ENCODE results near the genes PALS1 and ARG2.

- PRO-cap, result no peak
CAGE:
- cytosol, long polyA plus RNA, result no peak
- long polyA plus RNA, result no peak
- nucleus, long polyA plus RNA, result no peak
Observed at GRCh38 chr14:66650279-66651077, 142.5 kb downstream of the GPHN start.

GRCh38 chr14:67240904-67241626, at the start of gene PALS1:
TSS of gene PALS1 (plus strand) at chr14:67241435.
- PRO-cap, result bidirectional peak, plus-strand start at chr14:67241263, minus-strand start at chr14:67241079
CAGE:
- cytosol, long polyA plus RNA, result no peak
- long polyA plus RNA, result start-site peak on the plus strand at chr14:67241375-67241538, 134 and 224 reads in 2 replicates
- nucleus, long polyA plus RNA, result start-site peak on the plus strand at chr14:67241373-67241530, 259 and 428 reads in 2 replicates

- PRO-cap, result no peak
CAGE:
- cytosol, long polyA plus RNA, result no peak
- long polyA plus RNA, result no peak
- nucleus, long polyA plus RNA, result no peak
Observed at GRCh38 chr14:67418912-67419226, 6.9 kb upstream of the PLEK2 start.

GRCh38 chr14:67428390-67429000, 16.5 kb upstream of the PLEK2 start:
- PRO-cap, result no peak
CAGE:
- cytosol, long polyA plus RNA, result no peak
- long polyA plus RNA, result no peak
- nucleus, long polyA plus RNA, result no peak

DNA sequence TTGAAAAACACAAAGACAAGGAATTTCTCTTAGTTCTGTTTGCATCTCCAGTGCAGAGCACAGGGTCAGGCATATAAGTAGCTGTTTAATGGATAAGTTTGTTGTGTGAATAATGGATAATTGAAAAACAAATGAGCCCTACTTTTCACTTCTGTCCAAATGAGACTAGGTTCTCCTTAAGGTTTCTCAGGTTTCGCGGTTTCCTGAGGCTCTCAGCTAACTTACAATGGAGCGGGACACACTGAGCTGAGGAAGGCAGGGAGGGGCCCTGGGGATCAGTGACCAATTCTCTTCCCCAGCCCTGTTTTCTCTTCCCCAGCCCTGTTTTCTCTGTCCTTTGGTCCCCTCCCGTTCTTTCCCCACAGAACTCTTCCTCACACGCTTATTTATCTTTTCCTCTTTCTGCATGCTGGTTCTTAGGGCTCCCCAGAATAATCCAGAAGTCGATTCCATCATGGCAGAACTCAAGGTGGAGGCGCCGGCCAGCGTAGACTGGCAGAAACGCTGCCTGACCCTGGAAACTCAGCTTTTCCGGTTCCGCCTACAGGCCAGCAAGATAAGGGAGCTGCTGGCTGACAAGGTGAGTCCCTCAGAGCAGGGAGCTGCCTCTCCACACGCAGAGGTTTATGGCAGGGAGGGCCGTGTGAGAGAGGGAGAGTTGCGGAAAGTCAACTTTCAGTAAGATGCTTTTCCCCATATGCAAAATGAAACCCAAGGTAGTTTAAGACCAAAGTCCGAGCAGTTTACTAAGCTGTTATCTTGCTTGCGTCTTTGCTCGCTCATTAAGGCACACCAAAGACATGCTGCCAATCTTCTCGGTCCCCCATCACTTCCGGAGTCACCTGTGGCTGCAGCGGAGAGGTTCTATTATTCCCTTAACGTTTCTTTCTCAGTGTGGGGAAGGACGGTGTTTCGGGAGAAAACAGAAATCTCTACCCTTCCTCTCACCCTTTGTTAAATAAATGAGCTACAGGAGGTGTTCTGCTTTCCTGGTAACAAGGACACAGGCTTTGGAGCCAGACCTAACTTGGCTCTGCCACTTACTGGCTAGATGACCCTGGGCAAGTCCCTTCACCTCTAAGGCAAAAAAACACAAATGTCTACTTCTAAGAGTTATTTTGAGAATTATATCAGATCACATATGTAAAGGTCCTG, 8.7 kb downstream of the PLEKHH1 start:
- PRO-cap, result no peak
CAGE:
- cytosol, long polyA plus RNA, result no peak
- long polyA plus RNA, result no peak
- nucleus, long polyA plus RNA, result no peak

DNA sequence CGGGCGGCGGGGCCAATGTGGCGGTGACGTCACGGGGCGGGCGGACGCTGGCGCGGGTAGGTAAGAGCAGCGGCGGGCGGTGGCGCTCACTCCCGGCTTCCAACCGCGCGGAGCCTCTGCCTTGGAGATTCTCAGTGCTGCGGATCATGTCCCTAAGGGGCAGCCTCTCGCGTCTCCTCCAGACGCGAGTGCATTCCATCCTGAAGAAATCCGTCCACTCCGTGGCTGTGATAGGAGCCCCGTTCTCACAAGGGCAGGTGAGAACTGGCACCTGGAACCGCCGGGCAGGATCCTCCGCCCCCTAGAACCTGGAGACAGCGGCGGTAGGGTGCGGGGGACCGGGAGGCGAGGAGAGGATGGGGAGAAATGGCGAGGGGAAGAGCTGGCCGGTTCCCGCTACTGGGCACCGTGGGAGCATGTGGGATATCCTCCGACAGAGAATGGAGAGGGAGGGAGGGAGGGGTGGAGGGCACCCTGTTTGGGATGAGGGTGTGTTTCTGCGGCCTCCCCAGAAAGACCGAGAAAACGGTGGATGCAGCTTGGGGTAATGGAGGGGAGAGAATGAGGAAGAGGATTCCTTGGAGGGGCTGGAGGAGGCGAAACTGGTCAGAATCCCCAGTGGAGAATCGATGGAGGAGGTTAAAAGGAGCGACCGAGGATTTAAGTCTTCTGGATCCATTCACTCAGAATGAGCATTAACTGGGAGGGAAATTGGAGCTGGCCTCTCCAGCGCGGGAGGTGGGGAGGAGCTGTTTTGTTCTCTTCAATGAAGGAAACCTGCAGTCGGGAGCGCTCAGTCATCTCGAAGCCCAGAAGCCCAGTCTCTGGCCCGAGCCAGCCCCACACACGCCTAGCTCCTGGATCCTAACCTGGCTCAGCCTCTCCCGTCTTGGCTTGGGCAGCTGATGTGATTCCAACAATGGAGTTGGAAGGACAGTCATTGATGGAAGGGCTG, at the start of gene ARG2:
ARG2 (plus strand) TSS at position 89 of the 955 bp plus-strand sequence.
- PRO-cap, result bidirectional peak, plus-strand start at position 89 of the sequence, minus-strand start outside the sequence
CAGE:
- cytosol, long polyA plus RNA, result no peak
- long polyA plus RNA, result start-site peak on the plus strand centred at position 64 of the sequence, 51 bp wide, 10 and 8 reads in 2 replicates
- nucleus, long polyA plus RNA, result no peak

- PRO-cap, result no peak
CAGE:
- cytosol, long polyA plus RNA, result no peak
- long polyA plus RNA, result no peak
- nucleus, long polyA plus RNA, result no peak
Observed at GRCh38 chr14:67653480-67654218, 20.8 kb downstream of the VTI1B start.

- PRO-cap, result no peak
CAGE:
- cytosol, long polyA plus RNA, result no peak
- long polyA plus RNA, result no peak
- nucleus, long polyA plus RNA, result no peak
Observed at GRCh38 chr14:67962473-67962752, 142.8 kb downstream of the RAD51B start.

GRCh38 chr14:68191838-68192433, 372.4 kb downstream of the RAD51B start:
- PRO-cap, result no peak
CAGE:
- cytosol, long polyA plus RNA, result no peak
- long polyA plus RNA, result no peak
- nucleus, long polyA plus RNA, result no peak

- PRO-cap, result no peak
CAGE:
- cytosol, long polyA plus RNA, result no peak
- long polyA plus RNA, result no peak
- nucleus, long polyA plus RNA, result no peak
Observed at GRCh38 chr14:68210722-68211333, 391.2 kb downstream of the RAD51B start.

GRCh38 chr14:68239927-68240592, 420.5 kb downstream of the RAD51B start:
- PRO-cap, result no peak
CAGE:
- cytosol, long polyA plus RNA, result no peak
- long polyA plus RNA, result no peak
- nucleus, long polyA plus RNA, result no peak

- PRO-cap, result no peak
CAGE:
- cytosol, long polyA plus RNA, result no peak
- long polyA plus RNA, result no peak
- nucleus, long polyA plus RNA, result no peak
Observed at GRCh38 chr14:68279714-68280452, 460.3 kb downstream of the RAD51B start.

GRCh38 chr14:68295120-68295821, 475.7 kb downstream of the RAD51B start:
- PRO-cap, result no peak
CAGE:
- cytosol, long polyA plus RNA, result no peak
- long polyA plus RNA, result no peak
- nucleus, long polyA plus RNA, result no peak

DNA sequence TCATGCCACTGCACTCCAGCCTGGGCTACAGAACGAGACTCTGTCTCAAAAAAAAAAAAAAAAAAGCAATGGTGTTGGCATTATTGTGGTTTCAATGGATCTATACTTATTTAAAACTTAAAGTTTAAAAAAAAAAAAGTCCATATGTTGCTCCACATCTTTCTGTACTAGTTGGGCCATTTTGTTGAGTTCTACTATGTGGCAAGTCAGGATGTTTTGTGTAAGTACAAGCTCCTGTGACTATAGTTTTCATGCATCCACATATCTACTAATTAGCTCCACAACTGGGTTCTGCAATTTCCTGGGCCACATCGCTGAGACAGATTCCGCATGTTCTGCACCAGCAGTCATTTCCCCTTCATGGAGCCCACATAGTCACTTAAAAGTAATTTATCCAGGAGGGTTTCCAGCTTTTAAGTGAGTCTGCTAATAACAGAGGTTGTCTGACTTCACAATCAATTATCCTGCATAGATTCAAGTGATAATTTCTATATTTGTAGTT, 461.5 kb downstream of the ZFP36L1 start:
- PRO-cap, result no peak
CAGE:
- cytosol, long polyA plus RNA, result no peak
- long polyA plus RNA, result no peak
- nucleus, long polyA plus RNA, result no peak

- PRO-cap, result no peak
CAGE:
- cytosol, long polyA plus RNA, result no peak
- long polyA plus RNA, result no peak
- nucleus, long polyA plus RNA, result no peak
Observed at GRCh38 chr14:68506076-68506669, 286.7 kb downstream of the ZFP36L1 start.

GRCh38 chr14:68527186-68527966, 265.5 kb downstream of the ZFP36L1 start:
- PRO-cap, result no peak
CAGE:
- cytosol, long polyA plus RNA, result no peak
- long polyA plus RNA, result no peak
- nucleus, long polyA plus RNA, result no peak

- PRO-cap, result no peak
CAGE:
- cytosol, long polyA plus RNA, result no peak
- long polyA plus RNA, result no peak
- nucleus, long polyA plus RNA, result no peak
Observed at GRCh38 chr14:68598483-68599577, 194.0 kb downstream of the ZFP36L1 start.

DNA sequence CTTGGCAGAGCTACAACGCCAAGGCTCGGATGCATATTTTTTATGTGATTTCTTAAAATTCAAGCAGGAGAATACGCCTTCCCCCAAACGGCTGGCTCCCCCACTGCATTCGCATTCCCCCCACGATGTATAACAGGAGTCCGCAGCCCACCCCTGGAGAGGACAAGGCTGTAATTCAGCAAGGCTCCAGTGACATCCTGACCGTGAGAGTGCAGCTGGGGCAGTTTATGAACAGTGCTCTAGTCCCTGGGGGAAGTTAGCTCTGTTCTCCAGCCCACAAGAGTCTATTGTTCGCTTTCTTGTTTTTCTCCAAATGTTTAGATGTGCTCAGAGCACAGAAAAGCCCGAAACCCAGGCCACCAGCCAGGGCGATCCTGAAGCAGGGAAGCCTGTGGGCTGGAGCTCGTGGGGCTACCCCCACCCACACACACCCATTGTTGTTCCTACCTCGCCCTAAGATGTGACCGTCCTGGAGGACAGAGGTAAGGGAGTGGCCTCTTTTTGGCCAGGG, 159.5 kb downstream of the ZFP36L1 start:
- PRO-cap, result no peak
CAGE:
- cytosol, long polyA plus RNA, result no peak
- long polyA plus RNA, result no peak
- nucleus, long polyA plus RNA, result no peak

- PRO-cap, result no peak
CAGE:
- cytosol, long polyA plus RNA, result no peak
- long polyA plus RNA, result no peak
- nucleus, long polyA plus RNA, result no peak
Observed at GRCh38 chr14:68667140-68667639, 125.7 kb downstream of the ZFP36L1 start.

DNA sequence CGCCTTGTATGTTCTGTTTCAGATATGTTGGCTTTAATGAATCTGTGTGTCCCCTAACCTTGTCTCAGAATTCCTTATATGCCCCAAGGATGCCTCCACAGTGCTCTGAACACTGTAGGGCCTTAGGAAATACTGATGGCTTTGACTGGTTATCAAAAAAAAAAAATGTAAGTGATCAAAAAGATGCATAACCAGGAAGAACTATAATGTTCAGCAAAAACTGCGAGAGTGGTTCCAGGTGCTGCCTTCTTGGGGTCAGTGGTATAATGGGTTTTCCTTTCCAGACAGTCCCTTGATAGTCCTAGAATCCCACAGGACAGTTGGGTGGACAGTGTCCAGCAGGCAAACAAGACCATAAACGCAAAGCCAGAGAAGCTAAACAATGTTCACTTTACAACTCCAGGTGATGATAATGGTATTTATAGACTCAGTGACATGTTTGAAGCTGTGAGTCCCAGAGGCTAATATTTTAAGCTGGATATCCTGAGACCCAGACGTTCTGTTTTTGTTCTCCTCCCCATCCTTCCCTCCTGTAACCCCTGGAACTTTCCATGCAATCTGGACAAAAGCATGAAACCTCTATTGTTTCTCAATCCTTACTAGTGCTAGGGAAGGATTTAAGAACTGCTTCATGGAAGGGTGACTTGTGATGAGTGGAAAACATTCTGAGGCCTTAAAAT, 121.1 kb downstream of the ZFP36L1 start:
- PRO-cap, result no peak
CAGE:
- cytosol, long polyA plus RNA, result no peak
- long polyA plus RNA, result no peak
- nucleus, long polyA plus RNA, result no peak